ENCODE measurements around a stretch of chr21.

- RRBS, result no CpG with 5 or more reads among the region's 17 CpGs
Observed at GRCh38 chr21:5123576-5124001, 5397.8 kb upstream of the TPTE start.

- RRBS, result no CpG with 5 or more reads among the region's 95 CpGs
Observed at GRCh38 chr21:5154378-5155218, 5366.8 kb upstream of the TPTE start.

DNA sequence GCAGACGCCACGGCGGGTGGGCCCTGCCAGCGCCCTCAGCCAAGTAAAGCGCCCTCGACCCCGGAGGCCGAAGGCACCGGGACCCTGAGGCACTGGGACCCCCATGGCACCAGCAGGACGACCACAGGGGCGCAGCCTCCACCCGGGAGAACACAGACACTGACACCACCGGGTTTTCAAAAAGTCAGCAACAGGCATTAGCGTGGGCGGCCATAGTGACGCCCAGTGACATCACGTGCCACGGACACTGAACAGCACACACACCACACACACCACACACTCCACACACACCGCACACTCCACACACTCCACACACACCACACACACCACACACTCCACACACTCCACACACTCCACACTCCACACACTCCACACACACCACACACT, 3956.3 kb upstream of the TPTE start:
- RRBS, result no CpG with 5 or more reads among the region's 19 CpGs

GRCh38 chr21:8987945-8989301, 1533.0 kb upstream of the TPTE start:
- RRBS, result 15% methylated on average over 39 of the region's 99 CpGs

DNA sequence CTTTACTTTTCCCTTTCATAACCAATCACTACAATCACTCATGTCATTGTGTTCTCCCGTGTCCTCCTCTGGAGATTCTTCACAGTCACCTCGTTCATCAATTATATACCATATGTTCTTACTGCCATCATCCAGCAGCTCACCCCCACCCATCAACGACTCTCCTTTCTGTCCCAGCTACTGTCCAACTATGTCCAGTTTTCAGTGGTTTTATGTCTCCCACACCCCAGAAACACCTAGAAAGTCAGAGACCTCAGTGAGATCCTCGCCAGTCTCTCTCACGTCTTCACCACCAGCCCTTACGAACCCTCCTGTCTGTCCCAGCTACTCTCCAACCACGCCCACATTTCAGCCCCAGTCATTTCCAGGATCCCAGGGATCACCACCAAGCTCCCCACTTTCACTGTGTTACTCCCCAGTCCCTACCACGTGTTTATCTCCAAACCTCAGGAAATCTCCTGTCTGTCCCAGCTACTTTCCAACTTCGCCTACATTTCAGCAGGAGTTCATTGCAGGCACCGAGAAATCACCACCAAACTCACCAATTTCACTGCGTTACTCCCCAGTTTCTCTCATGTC, 1529.9 kb upstream of the TPTE start:
- RRBS, result no CpG with 5 or more reads among the region's 11 CpGs

GRCh38 chr21:9037941-9038376, 1483.4 kb upstream of the TPTE start:
- RRBS, result no CpG with 5 or more reads among the region's 22 CpGs

DNA sequence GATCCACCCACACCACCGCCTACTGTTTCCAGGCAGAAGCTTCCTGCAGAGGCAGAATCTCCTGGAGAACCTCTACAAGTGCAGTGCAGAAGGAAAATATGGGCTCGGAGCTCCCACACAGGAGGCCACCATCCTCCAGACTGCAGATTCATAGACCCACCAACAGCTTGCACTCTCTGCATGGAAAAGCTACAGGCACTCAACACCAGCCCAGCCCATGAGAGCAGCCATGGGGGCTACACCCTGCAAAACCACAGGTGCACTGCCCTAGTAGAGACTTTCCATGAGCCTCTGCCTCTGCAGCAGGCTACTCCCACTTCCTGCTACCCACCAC, 284.1 kb downstream of the POTED start:
- RRBS, result no CpG with 5 or more reads among the region's 2 CpGs

GRCh38 chr21:14602720-14603022, 56.6 kb upstream of the SAMSN1 start:
- RRBS, result no CpG with 5 or more reads among the region's 1 CpG

DNA sequence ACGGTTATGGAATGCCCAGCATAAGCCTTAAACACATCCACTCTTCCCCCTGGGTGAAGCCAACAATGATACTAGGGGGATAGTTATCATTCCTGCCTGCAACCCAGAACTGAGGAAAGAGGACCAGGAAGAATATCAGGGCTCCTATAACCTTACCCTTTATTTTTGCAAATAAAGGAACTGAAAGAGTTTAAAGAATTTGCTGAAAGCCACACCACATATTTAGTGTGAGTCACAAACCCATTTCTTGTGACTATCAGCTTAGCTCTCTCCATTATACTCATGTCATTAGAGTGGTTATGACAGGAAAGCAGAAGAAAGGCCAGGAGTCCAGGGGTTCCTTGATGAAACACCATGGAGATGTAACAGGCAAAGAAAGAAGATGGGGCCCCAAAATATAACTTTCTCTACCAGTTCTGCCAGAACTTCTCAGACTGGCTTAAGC, 141.1 kb upstream of the SAMSN1 start:
- RRBS, result no CpG with 5 or more reads among the region's 1 CpG

GRCh38 chr21:14963280-14963809, 101.5 kb downstream of the NRIP1 start:
- RRBS, result no CpG with 5 or more reads among the region's 2 CpGs

DNA sequence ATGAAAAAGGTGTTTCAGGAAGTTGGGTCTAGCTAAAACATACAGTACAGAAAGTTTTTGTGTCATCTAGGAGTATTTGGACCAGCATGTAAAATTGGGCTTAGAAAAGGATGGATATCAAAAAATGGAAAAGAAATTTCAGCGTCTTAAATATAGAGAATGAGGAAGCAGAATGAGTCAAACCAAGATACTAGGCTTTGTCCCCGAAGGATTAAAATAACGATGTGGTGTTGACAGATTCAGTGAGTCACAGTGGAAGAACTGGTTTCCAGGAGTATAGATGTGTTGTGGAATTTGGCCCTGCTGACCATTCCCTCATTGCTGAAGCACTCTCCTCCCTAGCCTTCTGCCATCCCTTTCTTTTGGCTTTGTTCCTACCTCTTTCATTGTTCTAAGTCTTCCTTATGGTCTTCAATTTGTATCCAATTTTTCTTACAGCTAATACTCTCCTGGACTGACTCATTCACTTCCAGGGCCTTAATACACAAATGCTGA, 23.1 kb upstream of the USP25 start:
- RRBS, result no CpG with 5 or more reads among the region's 3 CpGs

GRCh38 chr21:15732191-15732632, 2.4 kb downstream of the USP25 start:
- RRBS, result no CpG with 5 or more reads among the region's 5 CpGs

- RRBS, result no CpG with 5 or more reads among the region's 8 CpGs
Observed at GRCh38 chr21:15875310-15876112, 145.7 kb downstream of the USP25 start.

GRCh38 chr21:16086995-16087393, 357.2 kb downstream of the USP25 start:
- RRBS, result no CpG with 5 or more reads among the region's 2 CpGs

DNA sequence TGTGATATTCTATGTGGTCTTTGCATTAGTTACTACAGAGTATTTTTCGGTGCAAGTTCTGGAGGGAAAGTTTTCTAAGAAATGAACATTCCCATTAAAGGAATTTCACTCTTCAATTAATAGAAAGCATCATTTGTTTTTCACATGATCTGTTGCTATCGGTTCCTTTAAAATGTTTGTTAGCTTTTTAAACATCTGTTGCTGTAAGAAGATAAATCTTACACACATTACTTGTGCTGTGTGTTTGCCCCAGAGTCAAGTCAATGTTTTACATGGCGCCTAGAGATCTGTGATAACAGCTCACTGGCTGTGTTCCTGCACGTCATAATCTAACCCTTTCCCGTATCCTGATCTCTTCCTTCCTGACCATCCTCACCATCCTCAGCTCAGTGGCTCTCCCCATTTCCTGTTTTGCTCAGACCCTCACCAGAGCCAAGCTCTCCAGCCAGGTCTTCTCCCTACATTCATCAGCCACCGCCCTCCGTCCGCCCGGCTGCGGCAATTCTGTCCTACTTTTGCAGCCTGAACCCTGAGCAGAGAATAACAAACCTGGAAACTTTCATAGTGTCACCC, 824.6 kb downstream of the USP25 start:
- RRBS, result no CpG with 5 or more reads among the region's 10 CpGs

DNA sequence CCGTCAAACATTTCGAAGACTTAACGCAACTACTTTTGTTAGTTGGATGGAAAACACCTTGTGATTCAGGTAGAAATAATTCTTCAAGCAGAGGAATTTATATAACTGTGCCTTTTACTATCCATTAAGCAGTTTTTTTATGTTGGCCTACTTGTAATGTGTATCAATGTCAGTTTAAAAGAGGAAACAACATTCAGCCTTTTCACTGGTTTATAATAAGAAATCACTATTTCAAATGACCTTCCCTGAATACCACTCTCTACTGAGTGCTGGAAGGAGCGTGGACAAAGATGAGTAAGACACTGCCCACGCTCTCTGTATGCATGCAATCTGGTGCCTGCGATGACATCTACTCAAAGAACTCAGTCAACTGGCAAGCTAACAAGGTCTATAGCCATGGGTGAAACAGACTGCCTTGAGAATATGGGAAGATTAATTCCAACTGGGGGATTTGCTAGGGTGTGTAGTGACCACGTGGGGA, 49.5 kb upstream of the CXADR start:
- RRBS, result no CpG with 5 or more reads among the region's 7 CpGs

DNA sequence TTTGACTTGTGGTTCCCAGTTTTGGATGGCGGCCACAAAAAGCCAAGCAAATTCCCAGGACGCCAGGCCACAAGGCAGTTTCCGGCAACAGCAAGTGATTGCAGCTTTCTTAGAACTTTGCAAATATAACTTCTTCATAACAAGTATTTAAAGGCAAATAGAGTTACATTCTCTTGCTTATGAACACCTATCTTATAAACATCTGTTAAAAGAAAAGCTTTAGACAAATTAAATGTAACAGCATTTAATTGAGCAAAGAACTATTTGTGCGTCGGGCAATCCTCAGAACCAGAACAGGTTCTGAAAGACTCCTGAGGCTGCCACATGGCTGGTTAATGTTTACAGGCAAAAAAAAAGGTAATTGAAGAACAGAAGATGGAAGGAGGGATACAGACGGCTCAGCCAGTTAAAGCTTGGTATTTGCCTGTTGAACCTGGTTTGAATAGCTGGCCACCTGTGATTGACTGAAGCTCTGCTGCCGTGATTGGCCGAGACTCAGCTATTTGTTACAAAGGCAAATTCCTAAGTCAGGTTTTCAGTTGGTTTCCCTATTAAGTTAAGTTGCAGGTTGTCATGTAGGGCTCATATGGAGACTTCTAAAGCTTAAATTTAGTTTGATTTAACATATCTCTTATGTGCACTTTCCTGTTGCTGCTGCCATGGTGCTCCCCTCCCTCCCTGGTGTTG, 80.7 kb downstream of the C21orf91 start:
- RRBS, result no CpG with 5 or more reads among the region's 8 CpGs

DNA sequence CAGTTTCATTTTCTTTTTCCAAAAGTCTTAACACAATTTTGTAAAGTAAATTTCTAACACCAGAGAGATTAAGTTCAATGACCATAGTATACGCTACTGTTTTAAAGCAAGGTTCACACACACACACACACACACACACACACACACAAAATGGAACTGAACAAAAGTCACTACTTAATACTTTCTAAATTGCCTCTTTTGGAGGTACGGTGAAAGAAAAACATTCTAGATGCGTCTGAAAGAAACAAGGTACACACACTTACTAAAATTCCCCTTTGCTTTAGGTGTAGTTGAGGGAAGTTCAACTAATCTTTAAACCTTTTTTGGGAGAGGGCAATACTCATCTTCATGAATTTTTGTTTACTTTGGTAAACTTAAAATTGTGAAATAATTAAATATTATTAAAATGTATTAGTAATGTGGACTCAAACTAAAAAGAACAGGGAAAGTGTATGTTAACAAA, 30.0 kb downstream of the C21orf91 start:
- RRBS, result no CpG with 5 or more reads among the region's 3 CpGs

GRCh38 chr21:17795007-17795657, 24.0 kb downstream of the C21orf91 start:
- RRBS, result no CpG with 5 or more reads among the region's 5 CpGs